AG09319 (cell line): ENCODE measurements around a stretch of chr6.

- RRBS: no CpG with 5 or more reads among the region's 4 CpGs
Measured at GRCh38 chr6:118821521-118822032, 72.4 kb upstream of the ASF1A start.

- RRBS: no CpG with 5 or more reads among the region's 6 CpGs
Measured at GRCh38 chr6:118993830-118994435, 59.0 kb upstream of the MCM9 start.

DNA sequence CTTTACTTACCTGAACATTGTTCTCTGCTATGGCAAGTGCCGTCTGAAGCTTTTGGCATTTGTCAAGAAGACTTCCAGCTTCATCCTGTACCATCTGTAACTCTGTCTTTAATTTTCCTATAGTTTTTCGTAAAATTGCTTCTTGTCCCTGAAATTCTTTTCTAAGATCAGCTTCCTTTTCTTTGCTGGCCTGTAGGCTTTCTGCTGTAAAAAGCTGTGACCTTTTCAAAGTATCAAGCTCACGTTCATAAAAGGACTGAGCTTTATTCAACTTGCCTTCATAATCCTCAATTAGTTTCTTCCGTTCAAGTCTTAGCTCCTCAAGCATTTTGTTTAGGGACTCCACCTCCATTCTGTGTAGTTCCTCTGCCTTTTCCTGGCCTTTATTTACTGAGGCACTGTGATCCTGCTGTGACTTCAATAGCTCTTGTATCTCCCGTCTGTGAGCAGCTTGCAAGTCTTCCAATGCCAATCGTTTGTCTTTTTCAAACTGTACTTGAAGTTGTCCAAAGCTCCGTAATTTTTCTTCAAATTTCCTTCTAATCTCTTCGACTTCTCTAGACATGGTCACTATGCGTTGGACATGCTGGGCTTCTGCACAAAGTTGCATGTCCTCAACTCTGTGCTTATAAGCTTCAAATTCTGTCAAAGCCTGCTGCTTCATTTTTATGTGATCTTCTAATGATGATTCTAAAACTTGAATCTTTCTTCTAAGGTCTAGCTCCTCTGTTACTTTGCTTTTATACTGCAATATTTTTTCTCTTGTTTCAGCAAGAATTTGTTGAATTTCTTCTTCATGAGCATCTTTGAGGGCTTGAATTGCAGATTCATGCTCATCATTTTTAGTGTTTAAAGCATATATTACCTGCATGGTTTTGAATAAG, 54.3 kb downstream of the FAM184A start:
- RRBS: no CpG with 5 or more reads among the region's 9 CpGs

GRCh38 chr6:119034716-119035883, 43.4 kb downstream of the FAM184A start:
- RRBS: no CpG with 5 or more reads among the region's 12 CpGs

GRCh38 chr6:119139057-119139689, 60.7 kb upstream of the FAM184A start:
- RRBS: no CpG with 5 or more reads among the region's 5 CpGs

DNA sequence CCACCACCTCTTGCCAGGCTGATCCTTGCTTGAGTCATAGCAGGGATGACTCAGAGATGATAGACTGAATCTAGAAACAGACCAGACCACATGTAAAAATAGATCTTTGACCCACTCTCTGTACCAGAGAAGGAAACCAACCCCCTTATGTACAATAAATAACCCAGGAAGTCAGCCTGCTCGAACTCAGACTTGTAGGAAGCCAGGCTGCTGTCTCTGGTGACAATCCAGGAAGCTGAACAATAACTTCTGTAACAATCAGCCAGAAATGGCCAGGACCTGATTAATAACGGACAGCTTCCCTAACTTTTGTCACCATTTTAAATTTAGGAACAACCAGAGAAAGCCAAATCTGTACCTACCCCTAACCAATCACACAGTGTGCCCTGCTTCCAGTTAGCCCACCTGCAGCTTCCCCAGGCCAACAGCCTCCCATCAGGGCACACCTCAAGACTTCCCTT, 69.0 kb upstream of the FAM184A start:
- RRBS: no CpG with 5 or more reads among the region's 2 CpGs

DNA sequence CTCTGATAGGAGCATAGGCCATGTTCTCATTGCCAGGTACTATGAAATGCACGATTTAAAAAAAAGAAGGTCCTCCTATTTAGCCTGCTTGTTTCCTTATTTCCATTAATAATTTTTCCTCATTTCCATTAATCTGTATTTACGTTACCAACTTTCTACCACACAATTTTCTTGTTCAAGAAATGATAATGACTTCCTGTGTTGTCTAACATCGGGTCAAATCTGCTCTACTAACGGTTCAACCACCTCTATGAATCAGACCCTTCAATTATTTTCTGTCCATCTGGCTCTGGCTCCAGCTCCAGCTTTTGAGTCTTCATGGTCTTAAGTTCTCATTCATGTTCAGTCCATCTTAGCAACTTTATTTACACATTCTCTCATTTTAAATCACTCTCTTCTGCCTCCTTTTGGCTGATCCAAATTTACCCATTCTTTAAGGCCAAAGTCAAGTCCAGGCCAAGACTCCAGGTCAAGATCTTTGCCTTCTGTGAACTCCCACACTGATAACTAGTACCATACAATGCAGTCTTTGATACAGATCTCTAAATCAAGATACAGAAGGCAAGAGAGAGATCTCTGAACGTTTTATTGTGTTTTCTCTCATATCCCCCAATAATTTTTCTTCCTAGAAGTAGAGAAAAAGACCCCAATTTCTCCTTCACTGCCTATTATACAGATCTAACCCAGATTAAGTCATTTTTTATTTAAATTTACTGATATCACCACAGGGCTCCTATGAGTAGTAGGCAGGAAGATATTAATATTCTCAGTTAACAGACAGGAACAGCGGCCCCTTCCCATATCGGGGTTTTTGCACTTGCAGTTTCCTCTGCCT, 98.3 kb downstream of the MAN1A1 start:
- RRBS: no CpG with 5 or more reads among the region's 7 CpGs

DNA sequence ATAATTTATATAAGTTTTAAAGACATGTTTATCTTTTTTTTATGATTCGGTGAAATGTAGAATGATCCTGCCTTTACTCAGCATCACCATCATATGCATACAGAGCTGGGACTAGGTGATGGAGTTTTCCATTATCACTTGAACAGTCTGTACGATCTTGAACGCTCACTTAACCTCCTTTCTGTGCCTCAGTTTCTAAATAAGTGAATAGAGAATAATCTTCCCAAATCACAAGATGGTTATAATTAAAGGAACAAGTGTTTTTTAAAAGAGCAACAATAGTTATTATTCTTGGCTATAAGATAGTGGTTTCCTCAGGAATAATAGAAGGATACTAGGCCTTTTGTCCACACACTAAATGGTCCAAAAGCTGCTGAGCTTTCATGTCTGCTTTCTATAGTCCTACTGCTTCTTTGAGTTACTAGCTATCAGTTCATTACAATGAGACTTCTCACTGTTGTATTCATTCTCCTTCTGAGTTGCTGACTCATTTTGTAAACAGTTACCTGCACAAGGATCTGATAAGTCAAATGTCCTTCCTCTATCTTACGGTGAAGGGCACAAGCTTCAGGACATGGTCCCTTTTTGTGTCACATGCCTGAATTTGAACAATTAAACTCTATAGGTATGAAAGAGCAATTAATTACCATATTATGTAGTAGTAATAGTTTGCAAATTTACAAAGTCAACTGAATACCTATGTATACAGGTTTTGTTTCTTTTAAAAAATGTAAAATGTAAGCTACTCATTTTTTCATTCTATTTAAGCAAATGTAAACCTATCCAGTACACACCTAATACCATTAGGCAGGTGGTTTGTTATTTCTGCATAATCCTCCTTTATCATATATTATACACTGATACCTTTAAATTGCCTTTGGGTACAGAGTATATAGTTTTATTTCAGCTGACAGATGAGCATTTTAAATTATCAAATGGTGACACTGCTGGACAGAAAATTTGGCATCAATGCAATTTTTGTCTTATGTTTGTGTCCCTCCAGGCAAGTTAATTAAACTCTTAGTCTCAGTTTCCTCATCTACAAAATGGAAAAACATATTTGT, 90.5 kb downstream of the MAN1A1 start:
- RRBS: no CpG with 5 or more reads among the region's 4 CpGs

GRCh38 chr6:119297760-119297959, 51.9 kb downstream of the MAN1A1 start:
- RRBS: no CpG with 5 or more reads among the region's 5 CpGs

- RRBS: no CpG with 5 or more reads among the region's 2 CpGs
Measured at GRCh38 chr6:119334740-119335443, 14.7 kb downstream of the MAN1A1 start.

GRCh38 chr6:121522844-121523157, 87.4 kb downstream of the GJA1 start:
- RRBS: no CpG with 5 or more reads among the region's 1 CpG

- RRBS: no CpG with 5 or more reads among the region's 2 CpGs
Measured at GRCh38 chr6:121584682-121585071, 149.2 kb downstream of the GJA1 start.

- RRBS: no CpG with 5 or more reads among the region's 2 CpGs
Measured at GRCh38 chr6:121651305-121651938, 216.0 kb downstream of the GJA1 start.

DNA sequence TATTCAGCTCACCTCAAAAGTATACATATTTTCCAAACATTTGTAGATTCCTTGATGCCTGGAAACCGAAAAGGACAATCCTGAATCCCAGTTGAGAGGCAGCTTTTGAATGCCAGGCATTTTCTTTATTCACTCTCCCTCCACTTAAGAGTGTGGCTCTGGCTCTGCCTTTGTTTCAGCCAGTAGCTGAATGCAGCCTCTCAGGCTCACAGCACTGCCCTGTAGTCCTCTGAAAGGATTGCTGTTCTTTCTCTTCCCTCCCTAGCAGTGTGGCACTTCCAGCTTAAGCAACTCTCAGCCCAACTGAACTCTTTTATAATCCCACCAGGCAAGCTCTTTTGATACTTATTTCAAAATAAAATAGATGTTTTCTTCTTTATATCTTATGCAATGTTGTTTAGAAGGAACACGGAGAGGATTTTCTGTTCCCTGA, 415.6 kb downstream of the GJA1 start:
- RRBS: no CpG with 5 or more reads among the region's 2 CpGs

DNA sequence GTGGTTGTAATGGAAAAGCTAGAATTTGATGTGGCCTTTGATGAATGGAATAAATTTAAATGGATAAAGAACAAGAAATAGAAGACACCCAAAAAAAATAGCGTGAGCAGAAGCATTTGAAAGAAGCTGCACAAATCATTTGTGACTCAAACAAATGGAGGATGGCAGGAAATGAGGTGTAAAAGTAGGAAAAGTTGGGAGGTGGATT, 324.9 kb upstream of the HSF2 start:
- RRBS: no CpG with 5 or more reads among the region's 1 CpG

DNA sequence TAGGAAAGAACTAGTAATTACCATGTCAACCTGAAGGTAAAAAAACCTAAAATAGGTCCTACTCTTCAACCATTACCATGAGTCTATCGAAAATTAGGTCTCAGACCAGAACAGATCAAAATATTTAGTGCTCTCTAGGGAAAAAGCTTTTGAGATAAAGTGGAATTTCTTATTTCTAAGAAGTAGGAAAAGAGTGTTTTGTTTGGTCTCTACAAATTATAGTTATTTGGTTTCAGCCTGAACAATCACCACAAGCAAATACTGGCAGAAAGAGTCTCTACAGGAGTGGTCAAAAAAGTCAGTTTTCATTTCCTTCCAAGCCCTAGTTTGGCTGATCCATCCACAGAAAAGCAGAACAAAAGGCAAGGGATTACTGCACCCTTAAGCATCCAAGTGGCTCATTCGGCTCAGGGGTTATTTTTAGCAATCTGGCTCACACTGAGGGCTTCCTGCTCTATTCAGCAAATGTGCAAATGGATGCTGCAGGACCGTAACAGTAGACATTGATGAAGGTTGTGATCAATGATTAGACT, 62.3 kb upstream of the FABP7 start:
- RRBS: no CpG with 5 or more reads among the region's 3 CpGs

- RRBS: no CpG with 5 or more reads among the region's 9 CpGs
Measured at GRCh38 chr6:122797900-122798927, 9.2 kb downstream of the SMPDL3A start.

DNA sequence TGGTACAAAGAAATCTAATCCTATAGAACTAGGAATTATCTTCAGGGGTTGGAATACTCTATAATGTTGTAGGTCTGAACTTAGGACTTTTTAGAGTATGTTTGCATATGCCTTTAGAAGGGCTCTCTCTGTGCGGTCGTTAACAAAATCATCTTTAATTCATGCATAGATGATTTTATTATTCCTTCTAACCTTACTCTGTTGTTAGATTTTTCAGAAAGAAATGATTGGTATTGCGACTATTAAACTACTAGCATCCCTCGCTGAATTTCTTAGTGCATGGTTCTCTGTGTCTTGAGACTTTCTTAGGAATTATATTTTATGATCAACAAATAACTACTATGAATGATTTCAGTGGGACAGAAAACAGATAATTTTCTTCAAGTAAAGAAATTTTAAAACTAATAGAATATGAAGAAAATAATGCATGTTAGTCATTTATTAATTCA, 142.6 kb downstream of the TRDN start:
- RRBS: no CpG with 5 or more reads among the region's 4 CpGs

GRCh38 chr6:125214057-125214371, 60.4 kb downstream of the TPD52L1 start:
- RRBS: no CpG with 5 or more reads among the region's 1 CpG

DNA sequence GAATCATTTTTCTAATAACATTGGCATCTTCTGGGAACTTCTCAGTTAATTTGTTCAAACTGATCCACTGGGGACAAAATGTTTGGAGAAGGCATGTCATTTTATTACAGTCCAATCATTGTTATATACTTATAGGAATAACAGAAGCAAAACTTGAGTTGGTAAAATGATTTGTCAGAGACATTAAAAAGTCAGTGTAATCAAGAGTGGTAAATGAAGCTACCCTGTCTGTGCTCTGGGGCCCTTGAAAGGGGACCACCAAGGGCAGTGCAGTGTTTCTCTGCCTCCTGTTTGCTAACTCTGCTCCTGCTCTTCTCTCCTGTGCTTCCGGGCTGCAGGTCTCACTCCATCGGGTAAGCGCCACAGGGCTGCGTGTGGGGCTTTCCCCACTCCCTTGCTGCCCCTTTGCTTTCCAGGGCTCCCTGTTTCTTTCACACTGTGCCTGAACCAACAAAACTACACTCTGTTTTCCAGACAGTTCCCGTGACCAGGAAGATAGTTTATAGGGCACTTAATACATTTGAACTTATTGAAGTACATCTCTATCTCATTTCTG, 50.0 kb downstream of the HDDC2 start:
- RRBS: no CpG with 5 or more reads among the region's 5 CpGs